GM06990 (cell line): Measurements from ENCODE around the genes APOA4, APOA1 and PAFAH1B2.

DNA sequence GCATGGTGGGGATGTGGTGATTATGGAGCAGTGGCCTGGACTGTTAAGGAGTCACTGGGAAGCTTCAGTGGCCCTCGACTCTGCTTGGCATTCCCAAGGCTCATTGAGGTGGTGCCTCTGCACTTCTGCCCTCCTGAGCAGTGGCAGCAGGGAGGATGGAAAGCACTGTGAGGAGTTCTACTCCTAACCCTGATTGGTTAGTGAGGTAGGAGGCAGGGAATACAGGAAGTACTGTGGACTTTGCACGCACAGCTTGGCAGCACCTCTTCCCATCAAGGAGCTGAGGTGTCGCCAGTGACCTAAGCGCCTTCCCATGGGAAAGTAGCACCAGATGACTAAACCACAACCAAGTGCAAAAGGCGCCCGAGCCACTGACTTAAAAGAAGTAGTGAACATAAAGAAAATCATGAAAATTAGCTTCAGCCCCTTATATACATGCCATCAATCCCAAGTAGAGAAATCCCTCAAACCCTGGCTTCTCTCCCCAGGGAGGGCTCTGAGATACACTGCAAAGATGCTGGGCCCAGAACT is 152.5 kb upstream of the CADM1 start:
- RRBS = no CpG with 5 or more reads among the region's 6 CpGs

DNA sequence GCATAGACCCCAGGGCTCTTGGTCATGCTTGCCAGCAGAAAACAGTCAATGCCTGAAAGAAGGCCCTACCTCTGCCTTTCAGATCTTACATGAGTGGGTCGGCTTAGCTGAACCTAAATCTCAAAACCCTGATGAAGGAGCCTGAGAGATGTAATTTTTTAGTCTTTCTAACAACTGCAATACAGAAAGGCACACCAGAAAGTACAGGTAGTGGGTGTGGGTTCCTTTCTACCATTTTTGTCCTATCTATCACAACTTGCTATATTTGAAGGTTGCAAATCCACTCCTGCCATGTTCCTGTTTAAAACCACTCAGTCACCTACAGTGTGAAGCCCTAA is 336.0 kb upstream of the CADM1 start:
- RRBS = no CpG with 5 or more reads among the region's 1 CpG

DNA sequence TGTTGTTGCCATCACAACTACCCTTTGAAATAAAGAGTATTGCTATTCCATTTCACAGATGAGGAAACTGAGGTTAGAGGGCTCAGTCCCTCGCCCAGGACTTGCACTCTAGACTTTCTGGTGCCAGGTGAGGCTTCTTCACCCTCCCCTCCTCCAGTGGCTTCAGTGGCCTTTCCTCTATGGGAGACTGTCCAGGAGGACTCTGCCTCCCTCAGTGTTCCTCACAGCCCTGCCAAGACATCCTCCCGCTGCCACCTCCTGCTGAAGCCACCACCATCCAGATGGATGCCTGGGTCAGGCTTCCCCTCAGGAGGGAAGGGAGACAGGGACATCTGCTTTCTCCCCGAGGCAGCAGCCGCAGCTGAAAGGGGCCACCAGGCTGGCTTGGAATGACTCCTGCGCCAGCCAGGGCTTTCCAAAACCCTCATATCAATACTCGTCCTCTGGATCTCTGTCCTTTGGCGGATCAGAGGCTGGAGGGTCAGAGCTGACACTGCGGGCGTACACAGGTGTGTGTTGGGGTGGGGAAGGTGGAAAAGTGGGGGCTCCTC is 580.1 kb downstream of the BUD13 start:
- RRBS = no CpG with 5 or more reads among the region's 9 CpGs

DNA sequence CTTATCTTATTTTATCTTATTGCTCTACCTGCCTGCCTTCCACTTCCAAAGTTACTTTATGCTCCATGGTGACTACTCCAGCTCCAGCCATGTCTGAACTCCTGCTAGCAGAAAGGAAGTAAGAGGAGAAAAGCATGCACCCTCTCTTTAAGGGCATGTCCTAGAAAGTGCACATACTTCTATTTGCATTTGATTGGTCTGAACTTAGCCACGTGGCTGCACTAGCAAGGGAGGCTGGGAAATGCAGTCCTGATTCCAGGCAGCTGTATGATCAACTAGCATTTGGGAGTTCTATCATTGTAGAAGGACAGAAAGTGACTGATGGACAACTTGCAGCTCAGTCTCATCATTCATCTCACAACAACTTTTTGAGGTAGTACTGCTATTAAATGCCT is 515.7 kb downstream of the BUD13 start:
- RRBS = no CpG with 5 or more reads among the region's 1 CpG

- RRBS = no CpG with 5 or more reads among the region's 8 CpGs
Observed at GRCh38 chr11:116807964-116808737, 15.0 kb downstream of the APOA4 start.

GRCh38 chr11:116821646-116822133 is 1.4 kb downstream of the APOA4 start:
- RRBS = no CpG with 5 or more reads among the region's 14 CpGs

- RRBS = 48% methylated on average over 4 of the region's 15 CpGs
Observed at GRCh38 chr11:116823076-116823701, at the start of gene APOA4. TSS of gene APOA4 (minus strand) at chr11:116823304.

- RRBS = no CpG with 5 or more reads among the region's 12 CpGs
Observed at GRCh38 chr11:116833795-116834483, 3.5 kb downstream of the APOA1 start.

GRCh38 chr11:116836873-116838291 is at the start of gene APOA1:
TSS of gene APOA1 (minus strand) at chr11:116837622.
- RRBS = 82% methylated on average over 4 of the region's 30 CpGs

- RRBS = no CpG with 5 or more reads among the region's 8 CpGs
Observed at GRCh38 chr11:116851717-116852059, 14.3 kb upstream of the APOA1 start.

DNA sequence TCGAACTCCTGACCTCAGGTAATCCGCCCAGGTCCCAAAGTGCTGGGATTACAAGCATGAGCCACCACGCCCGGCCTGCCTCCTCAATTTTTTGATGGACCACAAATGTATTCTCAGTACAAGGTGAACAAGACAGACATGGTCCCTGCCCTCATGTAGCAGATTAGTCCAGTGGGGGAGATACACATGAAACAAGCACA is 76.9 kb upstream of the APOA1 start:
- RRBS = no CpG with 5 or more reads among the region's 4 CpGs

- RRBS = no CpG with 5 or more reads among the region's 1 CpG
Observed at GRCh38 chr11:116928309-116928780, 90.9 kb upstream of the APOA1 start.

GRCh38 chr11:116933594-116934651 is 96.5 kb upstream of the APOA1 start:
- RRBS = no CpG with 5 or more reads among the region's 5 CpGs

- RRBS = no CpG with 5 or more reads among the region's 7 CpGs
Observed at GRCh38 chr11:116984128-116984656, 114.0 kb downstream of the SIK3 start.

- RRBS = no CpG with 5 or more reads among the region's 1 CpG
Observed at GRCh38 chr11:117079614-117080412, 18.4 kb downstream of the SIK3 start.

GRCh38 chr11:117143762-117145022 is at the start of gene PAFAH1B2:
TSS of gene PAFAH1B2 (plus strand) at chr11:117144287.
- RRBS = 3% methylated on average over 38 of the region's 96 CpGs

GRCh38 chr11:117185585-117186386 is 7.2 kb downstream of the SIDT2 start:
- RRBS = no CpG with 5 or more reads among the region's 8 CpGs

DNA sequence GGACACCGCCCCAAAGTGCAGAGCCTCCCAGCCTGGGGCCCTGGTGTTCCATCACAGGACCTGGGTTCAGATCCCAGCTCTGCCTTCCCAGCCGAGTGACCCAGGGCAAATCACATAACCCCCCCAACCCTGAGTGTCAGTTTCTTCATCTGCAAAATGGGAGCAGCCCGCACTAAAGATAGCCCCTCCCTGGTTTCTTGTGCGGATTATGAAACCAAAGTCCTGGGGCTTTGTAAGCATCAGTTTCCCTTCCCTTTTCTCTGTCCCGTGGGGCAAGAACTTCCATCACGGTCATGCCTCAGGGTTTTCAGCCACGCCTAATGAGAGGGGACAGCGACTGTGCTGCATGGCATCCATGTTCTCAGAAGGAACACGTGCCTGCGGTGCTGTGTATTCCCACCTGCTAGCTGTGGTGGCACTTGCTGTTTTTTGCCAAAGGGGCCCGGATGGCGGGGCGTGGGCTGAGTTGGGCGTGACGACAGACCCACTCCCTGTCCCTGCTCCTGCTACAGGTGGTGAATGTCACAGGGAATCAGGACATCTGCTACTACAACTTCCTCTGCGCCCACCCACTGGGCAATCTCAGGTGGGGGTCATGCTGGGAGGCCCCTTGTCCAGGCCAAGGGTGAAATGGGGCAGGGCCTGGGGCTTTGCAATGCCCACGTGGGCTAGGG is 9.6 kb upstream of the TAGLN start:
- RRBS = no CpG with 5 or more reads among the region's 17 CpGs

DNA sequence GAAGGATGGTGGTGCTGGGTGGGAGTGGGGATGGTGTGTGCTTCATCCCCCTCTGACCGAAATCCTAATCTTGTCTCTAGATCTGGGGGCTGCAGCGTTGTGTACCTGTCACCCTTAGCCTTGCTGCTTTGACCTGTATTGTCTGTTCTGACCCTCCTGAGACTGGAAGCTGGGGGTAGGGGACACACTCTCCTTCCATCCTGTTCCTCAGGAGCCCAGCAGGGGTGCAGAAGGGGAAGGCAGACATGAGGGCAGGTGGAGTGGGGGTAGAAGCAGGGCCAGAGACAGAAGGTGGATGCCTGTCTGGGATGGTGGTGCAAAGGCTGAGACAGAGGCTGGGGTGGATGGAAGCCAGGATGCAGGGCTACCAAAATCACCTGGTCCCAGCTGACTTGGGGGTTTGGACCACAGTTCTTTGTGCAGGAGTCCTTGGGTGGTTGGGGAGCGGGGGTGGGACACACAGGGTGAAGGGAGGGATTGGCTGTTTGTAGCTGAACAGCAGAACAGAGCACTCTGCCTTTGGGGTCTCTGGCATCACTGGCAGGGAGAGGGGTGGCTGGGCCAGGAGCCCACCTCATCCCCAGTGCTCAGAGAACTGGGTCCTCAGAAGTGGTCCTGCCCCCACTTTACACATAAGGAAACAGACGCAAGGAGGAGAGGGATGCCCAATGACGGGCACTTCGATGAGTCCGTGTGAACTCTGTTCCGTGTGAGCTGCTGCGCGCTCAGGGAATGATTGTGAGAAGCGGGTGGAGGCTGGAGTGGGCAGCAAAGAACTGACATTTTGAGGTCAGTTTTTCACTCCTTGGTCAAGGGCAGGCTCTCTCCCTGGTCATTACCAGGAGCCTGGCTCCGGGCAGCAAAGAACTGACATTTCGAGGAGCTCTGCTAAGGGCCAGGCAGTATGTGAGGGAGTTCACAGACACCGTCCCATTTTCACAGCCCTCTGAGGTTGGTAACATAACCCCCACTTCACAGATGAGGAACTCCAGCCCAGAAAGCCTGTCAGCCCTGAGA is 1.8 kb downstream of the TAGLN start:
- RRBS = no CpG with 5 or more reads among the region's 14 CpGs

DNA sequence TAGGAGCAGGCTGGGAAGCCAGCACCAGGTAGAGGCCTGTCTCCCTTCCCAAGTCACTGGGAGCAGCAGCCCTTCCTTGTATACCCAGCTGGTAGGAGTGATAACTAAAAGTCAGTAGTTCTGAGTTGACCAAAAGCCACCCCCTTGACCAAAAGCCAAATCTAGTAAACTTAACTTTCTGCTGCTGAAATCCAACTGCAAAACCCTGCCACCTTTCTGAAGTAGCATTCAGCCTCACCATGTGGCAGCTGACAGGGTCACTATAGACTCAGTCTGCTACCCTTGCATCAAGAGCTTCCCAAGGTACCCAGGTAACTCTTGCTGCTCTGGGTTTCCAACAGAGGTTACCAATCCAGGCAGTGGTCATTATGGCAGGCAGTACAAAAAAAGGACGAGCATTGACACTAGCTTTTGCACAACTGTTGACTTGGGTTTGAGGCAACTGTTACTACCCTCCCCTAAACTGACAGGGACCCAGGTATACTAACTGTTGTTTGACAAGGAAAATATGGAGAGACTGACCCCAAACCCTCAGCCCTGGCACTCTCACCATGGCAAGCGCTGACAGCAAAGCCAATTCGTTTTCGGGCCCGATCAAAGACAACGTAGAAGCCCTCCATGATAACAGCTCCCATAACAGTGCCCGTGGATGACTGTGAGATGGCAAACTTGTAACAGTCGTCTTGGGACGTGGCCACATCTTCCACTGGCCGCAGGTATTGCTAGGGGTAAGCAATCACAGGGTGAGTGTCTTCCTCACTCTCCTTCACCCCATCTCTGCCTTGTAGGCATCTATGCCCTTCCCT is 25.9 kb downstream of the BACE1 start:
- RRBS = no CpG with 5 or more reads among the region's 10 CpGs